Neural crest cell (in vitro differentiated cells): ENCODE results near the genes NXPE4 and ZPR1.

DNA sequence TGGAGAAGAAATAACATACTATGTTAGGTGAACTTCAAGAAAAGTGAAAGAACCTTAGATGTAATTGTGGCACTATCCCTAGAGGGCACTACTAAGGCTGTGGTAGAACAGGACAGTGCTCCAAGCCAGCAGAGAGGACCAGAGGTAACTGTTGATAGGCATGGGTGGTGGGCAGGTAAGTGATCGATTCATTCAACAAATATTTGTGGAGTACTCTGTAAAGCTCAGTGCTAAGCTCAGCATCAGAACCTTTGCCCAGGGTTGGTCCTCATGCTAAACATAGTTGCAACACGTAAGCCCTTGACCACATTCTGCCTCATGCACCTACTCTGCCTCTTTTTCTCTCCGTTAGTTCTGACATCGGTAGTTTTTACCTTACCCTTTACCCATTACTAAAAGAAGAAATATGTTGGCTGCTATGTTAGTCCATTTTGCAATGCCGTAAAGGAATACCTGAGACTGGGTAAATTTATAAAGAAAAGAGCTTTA is 18.5 kb upstream of the NNMT start:
- PRO-cap, result no peak

- PRO-cap, result no peak
Observed at GRCh38 chr11:114278102-114278417, 18.1 kb upstream of the NNMT start.

DNA sequence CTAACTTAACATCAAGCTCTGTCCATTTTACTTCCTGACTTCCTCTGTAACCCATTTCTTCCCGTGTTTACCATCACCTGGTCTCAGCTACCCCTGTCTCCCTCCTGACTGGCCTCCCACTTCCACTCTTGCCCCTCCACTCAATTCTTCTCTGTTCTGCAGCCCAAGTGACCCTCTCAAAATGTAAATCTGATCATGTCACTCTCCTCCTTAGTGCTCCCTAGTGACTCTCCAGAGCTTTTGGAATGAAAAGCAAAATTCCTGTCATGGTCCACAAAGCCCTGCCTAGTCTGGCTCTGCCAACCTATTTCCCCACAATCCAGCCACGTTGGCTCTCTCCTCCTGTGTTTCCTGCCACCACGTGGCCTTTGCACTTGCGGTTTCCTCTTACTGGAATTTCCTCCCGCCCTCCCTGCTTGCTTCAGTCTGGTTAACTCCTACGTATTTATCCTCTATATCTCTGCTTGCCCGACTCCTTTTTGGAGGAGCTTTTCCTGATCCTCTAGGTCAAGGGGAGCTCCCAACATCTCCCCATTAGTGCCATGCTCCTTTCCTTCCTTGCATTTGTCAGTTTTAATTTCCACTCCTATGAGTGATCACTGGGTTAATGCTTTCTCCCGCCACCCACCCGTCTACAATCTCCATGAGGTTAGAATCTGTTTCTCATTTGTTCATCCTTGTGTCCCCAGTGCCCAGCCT is 11.3 kb downstream of the NNMT start:
- PRO-cap, result no peak

GRCh38 chr11:114318290-114318753 is 22.1 kb downstream of the NNMT start:
- PRO-cap, result no peak

DNA sequence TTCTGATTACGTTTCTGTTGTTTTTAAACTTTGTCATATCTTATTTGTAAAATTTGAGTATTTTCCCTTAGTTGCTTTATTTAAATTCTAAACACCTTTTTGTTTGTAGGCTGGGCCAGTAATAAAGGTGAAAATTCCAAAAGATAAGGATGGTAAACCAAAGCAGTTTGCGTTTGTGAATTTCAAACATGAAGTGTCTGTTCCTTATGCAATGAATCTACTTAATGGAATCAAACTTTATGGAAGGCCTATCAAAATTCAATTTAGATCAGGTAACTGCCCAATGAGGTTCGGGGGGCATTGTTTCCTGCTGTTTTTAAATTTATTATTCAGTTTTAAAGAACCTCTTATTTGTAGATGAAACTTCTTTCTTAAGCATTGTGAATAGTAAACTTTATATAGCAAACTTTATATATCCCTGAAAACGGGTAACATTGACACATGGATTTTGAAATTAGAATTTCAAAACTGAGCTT is 1.2 kb downstream of the RBM7 start:
- PRO-cap, result no peak

- PRO-cap, result no peak
Observed at GRCh38 chr11:114595470-114596144, at the start of gene NXPE4. Gene NXPE4 (minus strand): TSS chr11:114595786.

- PRO-cap, result no peak
Observed at GRCh38 chr11:115548709-115549333, 44.6 kb upstream of the CADM1 start.

GRCh38 chr11:115759595-115760901 is 255.8 kb upstream of the CADM1 start:
- PRO-cap, result bidirectional peak, plus-strand start at chr11:115759844, minus-strand start at chr11:115759855; bidirectional peak, plus-strand start at chr11:115760025, minus-strand start at chr11:115759918; bidirectional peak, plus-strand start at chr11:115760129, minus-strand start at chr11:115760200

- PRO-cap, result bidirectional peak, plus-strand start at chr11:116163046, minus-strand start at chr11:116162952
Observed at GRCh38 chr11:116162675-116163201, 610.0 kb downstream of the BUD13 start.

DNA sequence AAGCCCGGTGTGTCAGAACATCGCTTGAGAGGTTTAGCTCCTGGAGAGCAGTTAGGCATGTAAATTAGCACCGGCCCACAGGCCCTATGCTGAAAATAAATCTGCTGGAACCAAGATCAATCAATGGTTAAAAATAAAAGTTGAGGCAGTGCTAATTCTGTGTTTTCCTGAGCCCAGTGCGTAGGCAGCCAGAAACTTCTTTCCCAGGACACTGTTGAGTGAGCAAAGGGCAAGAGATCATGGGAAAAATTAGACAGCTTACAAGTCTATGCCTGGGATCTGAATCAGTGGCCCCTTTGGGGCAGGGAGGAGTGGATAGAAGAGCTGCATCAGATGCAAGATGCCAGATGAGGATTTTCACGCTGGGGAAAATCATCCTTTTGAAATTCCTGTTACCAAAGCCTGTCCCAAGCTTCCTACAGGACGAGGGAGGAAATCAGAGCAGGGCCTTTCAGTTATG is 539.2 kb downstream of the BUD13 start:
- PRO-cap, result no peak

DNA sequence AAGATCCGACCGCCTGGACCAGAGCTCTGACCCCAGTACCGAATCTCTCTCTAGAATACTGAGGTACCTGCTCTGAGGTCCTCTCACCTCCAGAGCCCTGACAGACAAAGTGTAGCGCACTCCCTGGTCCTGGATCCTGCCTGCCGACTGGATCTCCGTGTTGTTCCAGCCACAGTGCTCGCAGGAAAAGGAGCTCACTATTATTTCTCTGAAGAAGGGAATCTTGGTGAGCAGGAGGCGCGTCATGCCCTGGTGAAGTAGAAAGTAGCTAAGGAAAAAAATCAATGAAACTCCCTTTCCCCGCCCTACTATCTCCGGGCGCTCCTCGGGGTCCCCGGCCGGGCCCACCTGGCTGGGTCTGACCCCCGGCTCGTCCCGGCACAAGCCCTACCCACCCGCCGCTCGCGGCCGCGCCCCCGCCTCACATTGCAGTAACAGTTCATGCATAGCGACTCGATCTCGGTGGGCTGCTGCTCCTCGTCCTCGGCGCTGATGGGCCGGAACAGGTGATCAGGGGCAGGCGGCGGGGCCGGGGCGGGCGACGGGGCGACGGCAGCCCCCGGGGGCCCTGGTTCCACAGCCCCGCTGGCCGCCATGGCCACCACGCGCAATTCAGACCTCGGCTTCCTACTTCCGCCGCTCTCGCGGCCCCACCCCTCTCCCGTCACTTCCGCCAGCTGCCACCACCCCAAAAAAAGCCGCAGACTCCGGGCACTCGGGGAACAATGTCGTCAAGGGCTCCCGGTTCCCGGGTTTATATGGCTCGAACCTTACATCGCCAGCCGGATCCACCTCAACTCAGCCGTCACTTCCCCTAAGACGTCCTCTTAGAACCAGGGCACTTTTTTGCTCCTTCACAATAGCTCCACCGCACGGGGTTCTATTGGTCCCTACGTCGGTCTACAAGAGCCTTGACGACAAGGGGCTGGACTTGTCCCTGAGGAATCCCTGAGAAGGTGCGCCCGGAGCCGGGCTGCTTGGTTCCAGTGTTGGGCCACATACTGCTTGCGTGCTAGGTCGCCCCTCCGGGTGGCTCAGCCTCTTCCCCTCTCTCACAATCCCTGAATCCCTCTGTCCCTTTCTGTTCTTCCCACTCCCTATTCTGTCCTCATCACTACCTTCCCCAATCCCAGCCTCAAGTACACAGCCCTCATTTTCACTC is at the start of gene ZPR1:
Gene ZPR1 (minus strand): TSS at position 629 of the 1,162 bp plus-strand sequence.
- PRO-cap, result bidirectional peak, plus-strand start at position 701 of the sequence, minus-strand start at position 629 of the sequence

DNA sequence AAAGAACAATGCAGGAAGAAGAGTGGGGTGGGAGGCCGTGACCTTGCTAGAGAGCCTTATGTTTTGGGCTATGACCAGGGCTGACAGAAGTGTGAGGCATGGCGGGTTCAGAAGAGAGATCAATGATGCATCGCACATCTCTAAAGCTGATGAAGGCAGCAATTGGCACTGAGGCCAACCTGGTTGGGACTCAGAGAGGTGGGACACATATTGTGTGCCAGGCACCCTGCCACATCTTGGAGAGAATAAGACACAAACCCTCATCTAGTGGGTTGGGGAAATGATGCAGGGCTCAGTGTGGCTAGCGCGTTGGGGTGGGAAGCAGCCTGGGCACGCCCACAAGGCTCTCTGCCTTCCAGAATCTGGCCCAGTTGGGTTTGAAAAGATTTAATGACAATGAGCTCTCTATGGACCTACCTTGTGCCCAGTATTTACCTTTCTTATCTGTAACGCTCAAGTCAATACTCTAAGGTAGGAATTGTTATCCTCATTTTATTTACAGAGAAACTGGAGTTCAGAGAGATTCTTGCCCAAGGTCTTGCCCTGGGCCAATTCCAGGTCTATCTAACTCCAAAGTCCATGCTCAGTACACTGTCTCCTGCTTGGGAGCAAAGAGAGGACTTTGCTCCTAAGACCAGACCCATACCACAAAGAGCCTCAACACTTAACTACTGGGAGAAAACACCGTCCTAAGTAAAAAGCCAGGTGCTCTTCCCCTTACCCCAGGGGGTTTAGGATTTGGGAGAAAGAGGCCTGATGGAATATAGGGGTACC is 15.0 kb downstream of the APOA4 start:
- PRO-cap, result no peak

DNA sequence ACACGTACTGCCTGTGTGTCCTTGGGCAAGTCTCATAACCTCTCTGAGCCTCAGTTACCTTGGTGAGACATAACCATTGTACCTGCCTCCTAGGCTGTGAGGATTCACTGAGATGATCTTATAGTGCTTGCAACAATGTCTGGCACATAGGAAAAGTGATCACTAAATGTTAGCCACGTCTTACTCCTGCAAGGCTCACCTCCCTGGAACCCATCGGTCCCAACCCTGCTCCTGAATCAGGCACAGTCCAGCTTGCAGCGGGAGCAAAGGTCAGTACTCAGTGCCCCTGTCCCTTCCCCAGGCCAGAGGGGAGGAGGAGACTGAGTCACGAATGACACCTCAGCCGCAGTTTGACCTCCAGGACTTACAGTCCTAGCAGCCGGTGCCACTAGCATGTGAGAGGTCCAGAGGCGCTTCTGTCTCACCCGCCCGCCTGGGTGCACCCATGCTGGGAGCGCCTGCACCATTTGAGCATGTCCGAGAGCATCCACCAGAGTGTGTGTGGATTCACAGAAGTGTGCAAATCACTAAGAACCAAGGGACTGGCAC is 3.0 kb upstream of the APOA4 start:
- PRO-cap, result no peak

- PRO-cap, result no peak
Observed at GRCh38 chr11:116832169-116833270, 2.8 kb downstream of the APOC3 start.

GRCh38 chr11:116845079-116845771 is 7.8 kb upstream of the APOA1 start:
- PRO-cap, result no peak

- PRO-cap, result no peak
Observed at GRCh38 chr11:116927014-116927761, 89.8 kb upstream of the APOA1 start.

DNA sequence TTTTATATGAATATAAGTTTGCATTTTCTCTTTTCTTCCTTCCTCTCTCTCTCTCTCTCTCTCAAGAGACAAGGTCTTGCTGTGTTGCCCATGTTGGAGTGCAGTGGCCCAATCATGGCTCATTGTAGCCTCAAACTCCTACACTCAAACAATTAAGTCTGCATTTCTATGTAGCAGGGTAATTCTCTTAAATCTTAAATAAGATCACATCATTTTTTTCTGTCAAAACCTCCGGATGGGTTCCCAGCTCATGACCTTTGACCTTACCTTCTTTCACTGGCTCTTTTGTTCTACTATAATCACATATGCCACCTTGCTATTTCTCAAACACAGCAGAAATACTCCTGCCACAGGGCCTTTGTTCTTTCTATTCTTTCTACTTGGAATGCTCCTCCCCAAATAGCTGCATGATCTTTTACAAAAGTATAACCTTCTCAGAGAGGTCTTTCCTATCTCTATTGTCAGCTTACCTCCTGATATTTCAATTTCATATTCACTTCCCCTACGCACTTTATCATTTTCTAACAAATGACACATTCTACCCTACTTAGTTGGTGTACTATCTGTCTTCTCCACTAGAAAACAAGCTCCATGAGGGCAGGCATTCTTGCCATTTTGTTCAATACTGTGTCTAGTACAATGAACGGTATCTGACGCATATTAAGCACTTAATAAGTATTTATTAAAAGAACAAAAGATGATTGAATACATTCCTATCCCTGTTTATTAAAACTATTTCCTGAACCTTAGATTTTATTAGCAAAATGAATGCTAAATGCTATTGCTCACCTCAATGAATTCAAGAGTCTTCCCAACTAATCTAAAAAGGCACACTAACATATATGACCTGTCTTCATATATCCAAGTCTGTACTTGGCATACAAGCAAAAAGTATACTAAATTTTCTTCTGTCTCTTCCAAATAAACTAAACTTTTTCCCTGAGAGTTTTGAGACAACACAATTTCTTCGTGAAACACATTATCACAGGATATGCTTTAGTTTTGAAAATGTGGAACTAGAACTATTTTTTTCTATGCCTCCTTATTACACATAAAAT is 96.5 kb upstream of the APOA1 start:
- PRO-cap, result no peak

GRCh38 chr11:117045890-117046766 is 52.1 kb downstream of the SIK3 start:
- PRO-cap, result no peak

- PRO-cap, result bidirectional peak, plus-strand start at chr11:117096743, minus-strand start at chr11:117096612
Observed at GRCh38 chr11:117096346-117097064, 1.7 kb downstream of the SIK3 start.

GRCh38 chr11:117137459-117137820 is 6.6 kb upstream of the PAFAH1B2 start:
- PRO-cap, result no peak